ENCODE data around the genes LMX1A and MPC2.

GRCh38 chr1:164799461-164800066 lies 240.6 kb downstream of the PBX1 start:
- PRO-cap, result no peak

GRCh38 chr1:165356083-165356922 lies at the start of gene LMX1A:
Gene LMX1A (minus strand): TSS chr1:165356715.
- PRO-cap, result no peak

DNA sequence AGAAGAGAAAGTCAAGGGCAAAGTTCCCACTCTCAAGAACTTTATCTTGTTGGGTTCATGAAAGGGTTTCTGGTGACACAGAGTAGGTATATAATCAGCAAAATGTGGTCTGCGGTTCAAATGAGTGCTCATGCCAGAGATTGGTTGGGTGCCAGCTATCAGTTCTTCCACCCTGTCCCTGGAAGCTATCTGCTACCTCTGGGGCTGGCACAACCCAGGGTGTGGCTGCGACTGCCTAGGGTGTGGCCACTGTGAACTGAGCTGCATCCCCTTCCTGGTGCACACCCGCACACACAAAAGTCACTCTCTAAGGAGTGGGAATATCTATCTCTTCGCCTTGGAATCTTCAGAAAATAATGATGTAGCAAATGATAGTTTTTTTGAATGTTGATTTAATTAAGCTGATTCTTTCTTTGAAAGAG lies 15.0 kb downstream of the MGST3 start:
- PRO-cap, result no peak

GRCh38 chr1:165858295-165858904 lies 31.0 kb downstream of the UCK2 start:
- PRO-cap, result no peak

DNA sequence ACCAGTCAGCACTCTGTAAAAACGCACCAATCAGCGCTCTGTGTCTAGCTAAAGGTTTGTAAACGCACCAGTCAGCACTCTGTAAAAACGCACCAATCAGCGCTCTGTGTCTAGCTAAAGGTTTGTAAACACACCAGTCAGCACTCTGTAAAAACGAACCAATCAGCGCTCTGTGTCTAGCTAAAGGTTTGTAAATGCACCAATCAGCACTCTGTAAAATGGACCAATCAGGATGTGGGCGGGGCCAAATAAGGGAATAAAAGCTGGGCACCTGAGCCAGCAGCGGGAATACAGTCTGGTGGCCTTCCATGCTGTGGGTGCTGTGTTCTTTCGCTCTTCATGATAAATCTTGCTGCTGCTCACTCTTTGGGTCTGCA lies 2.4 kb upstream of the TADA1 start:
- PRO-cap, result no peak

GRCh38 chr1:166984866-166985449 lies 4.1 kb upstream of the MAEL start:
- PRO-cap, result no peak

GRCh38 chr1:167119654-167120165 lies 25.8 kb downstream of the STYXL2 start:
- PRO-cap, result no peak

DNA sequence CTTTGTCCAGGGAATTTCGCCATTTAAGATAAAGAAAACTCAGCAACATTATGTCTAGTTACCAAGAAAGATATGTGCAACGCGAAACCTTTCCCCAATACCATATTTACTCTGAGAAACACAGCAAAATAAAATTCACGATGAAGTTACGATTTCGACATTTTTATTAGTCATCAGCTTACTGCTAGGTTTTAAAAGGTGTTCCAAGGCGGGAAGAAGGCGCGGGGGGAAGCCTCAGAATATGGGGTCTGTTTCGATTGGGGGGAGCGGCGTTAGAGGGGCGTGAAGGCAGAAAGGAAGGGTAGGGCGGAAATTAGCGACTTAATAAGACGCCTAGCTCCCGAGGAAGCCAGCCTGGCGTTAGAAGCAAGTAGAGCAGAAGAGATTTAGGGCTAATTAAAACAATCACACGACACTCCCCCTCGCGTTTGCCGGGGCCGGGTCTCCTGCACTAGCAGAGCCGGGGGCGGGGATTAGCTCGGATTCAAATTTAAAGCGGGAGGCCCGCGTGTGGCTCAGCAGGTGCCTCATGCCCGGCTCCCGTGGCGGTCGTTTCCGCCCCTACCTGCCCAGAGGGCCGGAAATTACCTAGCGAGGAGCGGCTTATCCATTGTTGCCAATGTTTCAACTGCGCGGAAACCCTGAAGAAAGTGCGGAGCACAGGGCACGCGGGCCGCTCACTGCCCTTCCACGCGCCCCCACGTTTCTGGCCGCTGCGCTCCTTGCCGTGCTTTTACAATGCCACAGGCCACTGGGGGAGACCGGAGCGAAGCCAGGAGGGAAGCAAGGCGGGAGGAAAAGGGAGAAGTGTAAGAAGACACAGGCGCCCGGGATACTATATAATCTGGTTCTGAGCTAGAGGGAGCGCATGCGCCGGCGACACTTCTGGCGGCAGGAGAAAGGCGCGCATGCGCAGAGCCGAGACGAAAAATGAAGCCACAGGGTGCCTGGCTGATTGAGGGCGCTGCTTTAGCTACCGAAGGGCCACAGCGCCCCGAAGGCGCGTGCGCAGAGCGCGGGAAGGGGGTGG lies 686 bp upstream of the POU2F1 start:
- PRO-cap, result bidirectional peak, plus-strand start at position 473 of the sequence, minus-strand start at position 362 of the sequence; bidirectional peak, plus-strand start outside the sequence, minus-strand start at position 852 of the sequence

GRCh38 chr1:167263812-167264477 lies 43.3 kb downstream of the POU2F1 start:
- PRO-cap, result no peak

- PRO-cap, result no peak
Observed at GRCh38 chr1:167432387-167432732, 86.0 kb downstream of the CD247 start.

DNA sequence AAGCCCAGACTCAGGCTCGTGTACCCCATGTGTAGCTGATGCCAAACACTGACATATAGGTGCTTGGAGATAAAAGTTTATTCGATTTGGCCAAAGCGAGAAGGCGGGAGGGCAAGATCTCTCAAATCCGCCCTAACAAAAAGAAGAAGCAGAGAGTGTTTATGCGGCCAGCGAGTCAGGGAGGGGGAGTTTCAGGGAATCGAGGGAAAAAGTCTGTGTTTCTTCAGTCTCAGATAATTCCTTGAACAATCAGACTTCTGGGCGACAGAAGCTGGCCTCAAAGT lies 594 bp upstream of the CREG1 start:
- PRO-cap, result unidirectional peak, plus-strand start at position 187 of the sequence

DNA sequence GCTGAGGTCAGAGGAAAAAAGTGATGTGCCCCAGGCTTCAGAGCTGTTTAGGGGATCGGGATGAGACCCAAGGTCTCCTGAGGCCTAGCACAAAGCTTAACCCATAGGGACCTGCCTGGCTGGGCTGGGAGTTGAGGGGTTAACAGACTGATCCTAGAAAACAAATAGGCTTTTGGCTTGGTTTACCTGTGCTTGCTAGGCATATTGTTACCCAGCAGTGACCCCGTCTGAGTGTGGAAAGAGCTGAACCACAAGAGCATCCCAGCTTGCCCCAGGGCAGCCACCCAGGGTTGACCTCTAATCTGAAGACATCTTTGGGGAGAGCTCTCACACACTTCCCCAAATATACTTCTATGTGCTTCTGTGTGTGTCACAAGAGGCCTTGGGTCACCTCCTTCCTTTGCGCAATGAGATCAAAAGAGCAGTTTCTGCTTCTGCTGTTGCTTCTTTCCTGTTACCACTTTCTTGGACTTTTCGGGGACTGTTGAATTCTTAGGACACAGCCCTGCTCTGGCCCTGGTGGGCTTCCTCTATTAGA lies 28.7 kb upstream of the RCSD1 start:
- PRO-cap, result bidirectional peak, plus-strand start at position 460 of the sequence, minus-strand start at position 242 of the sequence

DNA sequence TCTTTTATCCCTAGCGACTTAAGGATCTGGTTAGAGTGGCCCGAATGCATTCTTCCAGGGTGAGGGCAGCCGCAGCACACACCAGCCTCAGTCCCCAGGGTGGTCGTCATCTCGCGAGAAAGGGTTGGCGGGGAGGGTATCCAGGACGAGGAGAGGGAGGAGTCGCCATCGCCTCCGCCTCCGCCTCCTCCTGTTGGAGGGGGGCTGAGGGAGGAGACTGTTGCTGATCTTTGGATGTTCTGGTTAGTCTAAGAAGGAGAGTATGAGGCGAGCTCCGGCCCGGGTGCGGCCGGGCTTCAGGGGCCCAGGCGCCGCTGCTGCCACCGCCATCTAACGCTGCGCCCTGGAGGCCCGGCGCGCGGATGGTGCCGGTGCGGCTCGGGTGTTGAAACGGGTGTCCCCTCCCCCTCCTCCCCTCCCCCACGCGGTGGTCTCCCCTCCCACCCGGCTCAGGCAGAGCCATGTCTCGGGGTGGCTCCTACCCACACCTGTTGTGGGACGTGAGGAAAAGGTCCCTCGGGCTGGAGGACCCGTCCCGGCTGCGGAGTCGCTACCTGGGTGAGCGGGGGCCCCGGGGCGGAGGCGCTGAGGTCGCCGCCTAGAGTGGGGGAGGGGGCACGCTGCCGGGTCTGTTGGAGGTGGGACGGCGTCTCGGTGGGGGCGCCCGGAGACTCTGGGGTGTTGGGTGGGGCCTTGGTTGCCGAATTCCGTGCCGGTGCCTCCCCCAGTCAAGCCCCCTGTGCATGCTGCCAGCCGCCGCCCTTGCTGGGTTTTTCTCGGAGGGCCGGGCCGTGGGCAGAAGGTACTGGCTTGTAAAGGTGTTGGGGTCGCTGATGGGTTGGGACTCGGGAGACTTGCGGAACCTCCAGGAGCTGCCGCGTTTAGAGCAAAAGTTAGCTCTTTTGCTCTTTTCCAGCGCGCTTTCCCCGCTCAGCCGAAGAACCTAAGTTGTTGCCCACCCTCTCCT lies at the start of gene MPC2:
TSS of gene MPC2 (minus strand) at position 622 of the 967 bp plus-strand sequence.
- PRO-cap, result bidirectional peak, plus-strand start at position 246 of the sequence, minus-strand start at position 112 of the sequence; bidirectional peak, plus-strand start at position 830 of the sequence, minus-strand start at position 778 of the sequence

- PRO-cap, result no peak
Observed at GRCh38 chr1:168084864-168086069, 51.5 kb downstream of the GPR161 start.

DNA sequence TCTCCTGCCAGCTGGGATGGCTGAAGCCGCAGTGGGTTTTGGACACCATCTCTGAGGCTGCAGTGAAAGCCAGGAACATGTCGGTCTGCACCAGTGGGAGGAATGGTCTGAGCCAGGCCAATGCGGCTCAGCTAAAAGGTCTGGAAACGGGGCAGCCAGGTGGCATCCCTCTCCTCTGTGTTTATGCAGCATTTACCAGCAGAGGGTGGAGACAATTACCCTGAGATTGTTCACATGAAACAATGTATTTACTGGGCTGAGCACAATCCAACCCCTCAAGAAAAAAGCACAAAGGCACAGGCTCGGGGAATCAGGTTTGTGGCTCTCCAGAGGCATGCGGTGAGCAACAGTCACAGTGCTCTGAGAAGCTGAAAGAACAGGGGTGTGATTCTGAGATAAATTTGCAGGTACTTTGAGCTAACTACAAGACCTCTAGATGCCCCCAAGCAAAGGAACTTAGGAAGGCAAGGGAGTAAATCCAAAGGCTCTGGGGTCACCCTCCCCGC lies 44.4 kb downstream of the GPR161 start:
- PRO-cap, result no peak

DNA sequence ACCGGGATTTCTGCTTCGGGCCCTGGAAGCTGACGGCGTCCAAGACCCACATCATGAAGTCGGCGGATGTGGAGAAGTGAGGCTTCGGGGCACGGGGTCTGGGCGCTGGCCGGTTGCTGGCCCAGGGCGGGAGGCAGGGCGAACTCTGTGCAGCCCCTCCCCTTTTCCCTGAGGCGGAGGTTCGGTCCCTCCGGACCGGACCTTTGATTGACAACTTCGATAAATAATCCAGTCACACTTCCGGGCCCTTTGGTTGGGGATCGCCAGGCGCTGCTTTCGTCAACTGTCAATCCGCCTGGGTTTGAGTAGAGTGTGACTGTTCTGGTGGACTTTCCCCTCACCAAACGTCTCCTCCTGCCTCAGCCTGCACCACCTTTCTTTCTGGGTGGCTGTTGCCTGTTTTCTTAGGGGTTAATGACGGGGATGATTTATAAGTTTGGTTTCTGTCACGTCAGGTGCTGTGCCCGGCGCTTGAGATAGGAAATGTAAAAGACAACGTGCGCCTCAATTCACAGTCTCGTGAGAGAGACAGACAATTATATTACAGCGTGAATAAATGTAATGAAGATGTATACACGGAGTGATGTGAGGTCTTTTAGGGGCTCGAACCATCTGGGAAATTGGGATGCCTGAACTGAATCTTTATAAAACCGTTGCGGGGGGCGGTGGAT lies 479 bp downstream of the TIPRL start:
- PRO-cap, result bidirectional peak, plus-strand start at position 286 of the sequence, minus-strand start at position 147 of the sequence

DNA sequence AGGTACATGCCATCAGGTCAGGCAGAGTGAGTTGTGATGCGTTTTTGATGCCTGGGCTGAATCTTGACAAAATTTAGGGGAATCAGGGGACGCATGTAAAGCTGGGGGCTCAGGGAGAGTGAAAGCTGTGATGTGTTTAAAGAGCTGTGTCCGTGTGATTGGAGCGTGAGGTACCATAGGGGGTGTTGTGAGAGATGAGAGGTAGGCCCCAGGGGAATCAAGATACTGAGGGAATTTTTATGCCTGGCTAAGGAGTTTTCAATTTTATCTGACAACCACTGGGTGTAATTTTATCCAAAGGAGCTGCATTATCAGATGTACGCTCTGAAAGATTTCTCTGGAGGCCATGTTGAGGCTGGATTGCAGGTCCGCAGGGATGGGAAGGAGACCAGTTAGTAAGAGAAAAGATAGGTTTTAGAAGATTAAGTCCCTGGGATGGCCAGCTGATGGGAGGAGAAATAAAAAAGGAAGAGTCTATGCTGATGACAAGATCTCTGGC lies 1.1 kb downstream of the TIPRL start:
- PRO-cap, result no peak

DNA sequence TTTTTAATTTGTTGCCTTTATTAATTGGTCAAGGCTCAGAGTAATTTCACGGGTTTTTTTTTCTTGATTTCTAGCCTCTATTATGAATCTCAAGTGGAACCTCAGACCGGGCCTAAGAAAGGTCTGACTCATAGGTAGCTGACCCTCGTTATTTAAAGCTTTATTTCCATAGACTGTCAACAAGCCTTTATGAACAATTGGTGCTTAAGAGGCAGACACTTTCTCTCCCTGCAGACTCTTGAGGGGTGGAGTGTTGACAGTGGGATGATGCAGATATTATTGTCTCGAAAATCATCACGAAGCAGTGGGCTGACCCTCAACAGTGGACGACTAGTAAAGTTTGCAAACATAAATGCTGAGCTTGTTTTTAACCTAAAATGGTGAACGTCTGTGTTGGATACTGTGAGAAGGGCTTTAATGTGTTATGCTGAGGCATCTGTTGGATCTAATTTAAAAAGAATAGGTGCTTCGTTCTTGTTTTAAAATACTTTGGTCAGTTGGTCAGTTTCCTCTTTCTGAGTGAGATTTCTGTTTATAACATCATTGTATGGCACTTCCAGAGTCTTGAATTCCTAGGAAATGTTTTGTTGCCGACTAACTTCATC lies 1.9 kb downstream of the SFT2D2 start:
- PRO-cap, result no peak

GRCh38 chr1:168243038-168244095 lies 17.6 kb downstream of the SFT2D2 start:
- PRO-cap, result no peak

DNA sequence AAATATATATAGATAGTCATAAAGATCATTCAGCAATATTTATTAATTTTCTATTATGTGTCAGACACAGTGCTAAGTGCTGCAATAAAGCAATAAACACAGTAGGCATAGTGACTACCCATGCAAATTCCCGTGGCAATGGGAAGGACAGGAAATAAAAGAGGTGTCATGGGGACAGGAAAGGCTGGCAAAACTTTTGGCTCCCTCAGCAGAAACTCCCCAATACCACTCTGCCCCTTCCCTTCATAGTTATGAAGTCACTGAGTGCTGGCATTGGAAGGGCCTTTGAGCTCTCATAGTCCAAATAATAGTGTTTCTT lies 104.3 kb upstream of the DPT start:
- PRO-cap, result no peak